ENCODE measurements around a stretch of chr11.

GRCh38 chr11:111942841-111943305 lies 5.7 kb downstream of the DIXDC1 start:
- PRO-cap, result no peak

- PRO-cap, result unidirectional peak, plus-strand start at chr11:111944441
Measured at GRCh38 chr11:111944000-111944634, 7.0 kb downstream of the DIXDC1 start.

- PRO-cap, result no peak
Measured at GRCh38 chr11:112084762-112085648, 1.6 kb downstream of the TIMM8B start.

DNA sequence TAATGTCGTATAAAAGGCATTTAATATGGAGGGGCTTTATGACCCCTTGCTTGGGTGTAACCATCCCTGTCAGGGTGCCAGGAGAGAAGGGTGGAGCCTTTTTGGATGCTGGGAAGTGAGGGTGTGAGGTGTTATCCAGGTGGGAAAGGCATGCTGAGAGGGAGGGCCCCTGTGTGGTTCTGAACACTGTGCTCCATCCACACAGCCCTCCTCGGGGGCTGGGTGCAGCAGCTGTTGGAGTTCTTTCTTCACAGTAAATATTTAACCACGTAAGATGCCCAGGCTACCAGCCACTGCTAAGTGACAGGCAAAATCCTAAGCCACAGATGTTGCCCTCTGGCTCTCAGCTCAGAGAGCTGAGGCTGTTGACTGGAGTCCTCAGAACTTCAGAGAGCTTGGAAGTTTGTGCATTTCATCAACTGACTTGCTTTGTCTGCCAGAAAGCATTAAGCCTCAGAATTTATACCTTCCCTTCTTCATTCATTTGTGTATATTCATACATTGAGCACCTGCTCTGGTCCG lies 35.1 kb downstream of the IL18 start:
- PRO-cap, result no peak

- PRO-cap, result no peak
Measured at GRCh38 chr11:112152823-112153430, 11.0 kb downstream of the IL18 start.

DNA sequence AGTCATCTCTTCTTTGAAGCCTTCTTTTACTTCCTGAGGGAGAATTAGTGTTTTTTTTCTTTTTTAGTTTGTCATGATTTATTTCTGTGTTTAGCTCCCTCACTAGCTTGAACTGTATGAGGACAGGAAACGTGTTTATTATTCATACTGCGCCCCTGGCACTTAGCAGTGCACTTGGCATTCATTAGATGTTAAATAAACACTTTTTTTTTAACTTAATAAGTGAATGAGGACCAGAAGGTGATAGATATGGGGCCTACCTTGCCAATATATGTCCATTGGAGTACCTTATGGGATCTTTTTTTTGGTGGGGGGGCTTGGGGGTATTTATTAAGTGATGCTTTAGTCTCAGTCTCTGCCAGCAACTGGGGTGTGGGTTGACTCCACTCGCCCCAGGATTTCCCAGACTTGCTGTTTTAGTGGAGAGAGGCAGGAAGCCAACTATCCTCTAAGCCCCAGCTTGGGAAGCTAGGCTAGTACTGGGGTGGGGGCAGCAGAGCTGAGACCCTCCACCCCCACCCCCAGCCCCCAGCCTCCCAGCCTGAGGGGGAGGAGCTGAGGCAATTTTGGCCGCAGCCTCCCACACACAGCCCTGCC lies 4.6 kb upstream of the PTS start:
- PRO-cap, result no peak

DNA sequence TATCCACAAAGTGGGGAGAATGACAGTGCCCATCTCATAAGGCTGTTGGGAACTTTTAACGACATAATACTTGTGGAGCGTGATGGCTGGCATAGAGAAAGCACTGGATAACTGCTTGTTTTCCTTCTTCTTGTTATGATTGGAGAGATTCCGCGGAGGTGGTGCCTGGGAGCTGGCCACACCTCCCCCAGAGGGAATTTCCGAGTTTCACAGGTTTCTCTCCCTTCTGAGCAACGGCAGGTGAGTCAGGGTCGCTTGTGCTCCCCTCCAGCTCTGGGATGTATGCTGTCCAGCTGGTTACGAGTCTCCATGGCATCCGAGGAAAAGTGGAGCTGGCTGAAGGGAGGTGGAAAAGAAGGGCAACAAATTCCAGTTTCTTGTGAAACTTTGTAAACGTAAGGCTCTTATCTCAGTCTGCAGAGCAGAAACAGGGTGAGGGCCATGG lies 9.9 kb upstream of the PLET1 start:
- PRO-cap, result no peak

GRCh38 chr11:112271099-112271372 lies 10.4 kb upstream of the PLET1 start:
- PRO-cap, result no peak

DNA sequence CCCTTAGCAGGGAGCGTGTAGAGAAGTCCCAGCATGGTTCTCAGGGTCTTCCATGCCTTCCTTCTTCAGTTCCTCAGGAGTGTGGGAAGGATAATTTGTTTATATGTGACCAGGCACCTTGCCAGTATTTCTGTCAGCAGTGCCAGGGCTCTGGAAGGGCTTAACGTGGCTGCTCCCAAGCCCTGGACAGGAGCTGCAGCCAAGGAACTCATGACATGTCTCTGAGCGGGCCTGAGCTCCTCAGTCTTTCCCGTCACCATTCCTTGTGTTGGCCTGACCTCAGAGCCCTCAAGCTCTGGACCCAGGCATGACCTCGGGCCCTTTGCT lies 264.0 kb upstream of the PLET1 start:
- PRO-cap, result no peak

DNA sequence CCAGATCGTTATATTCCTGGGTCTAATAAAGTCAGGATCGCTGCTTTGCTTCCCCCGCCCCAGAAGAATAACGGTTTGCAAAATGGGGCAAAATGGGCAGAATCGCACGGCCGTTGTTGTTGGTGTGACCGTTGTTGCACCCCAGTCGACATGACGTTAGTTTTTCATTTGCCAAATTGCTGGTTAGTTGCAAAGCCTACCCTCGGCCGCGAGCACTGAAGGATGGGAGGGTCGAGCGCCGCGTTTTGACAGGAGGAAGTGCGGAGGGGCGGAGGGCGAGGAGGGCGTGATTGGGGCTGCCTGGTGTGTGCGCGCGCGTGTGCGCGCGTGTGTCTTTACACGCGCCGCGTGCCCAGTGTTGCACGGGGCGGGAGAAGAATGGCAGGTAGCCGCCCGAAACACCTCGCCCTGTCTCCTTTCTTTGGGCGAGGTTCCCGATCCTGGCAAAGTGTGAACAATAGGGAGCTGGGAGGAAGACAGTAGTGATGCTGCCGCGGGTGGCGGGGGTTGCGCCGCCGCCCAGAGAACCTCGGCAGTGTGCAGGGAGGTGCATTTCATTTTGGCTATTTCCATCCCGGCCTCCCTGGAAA lies 1.0 kb downstream of the NCAM1 start:
- PRO-cap, result bidirectional peak, plus-strand start at position 363 of the sequence, minus-strand start at position 217 of the sequence

GRCh38 chr11:113133089-113133635 lies 171.9 kb downstream of the NCAM1 start:
- PRO-cap, result no peak

DNA sequence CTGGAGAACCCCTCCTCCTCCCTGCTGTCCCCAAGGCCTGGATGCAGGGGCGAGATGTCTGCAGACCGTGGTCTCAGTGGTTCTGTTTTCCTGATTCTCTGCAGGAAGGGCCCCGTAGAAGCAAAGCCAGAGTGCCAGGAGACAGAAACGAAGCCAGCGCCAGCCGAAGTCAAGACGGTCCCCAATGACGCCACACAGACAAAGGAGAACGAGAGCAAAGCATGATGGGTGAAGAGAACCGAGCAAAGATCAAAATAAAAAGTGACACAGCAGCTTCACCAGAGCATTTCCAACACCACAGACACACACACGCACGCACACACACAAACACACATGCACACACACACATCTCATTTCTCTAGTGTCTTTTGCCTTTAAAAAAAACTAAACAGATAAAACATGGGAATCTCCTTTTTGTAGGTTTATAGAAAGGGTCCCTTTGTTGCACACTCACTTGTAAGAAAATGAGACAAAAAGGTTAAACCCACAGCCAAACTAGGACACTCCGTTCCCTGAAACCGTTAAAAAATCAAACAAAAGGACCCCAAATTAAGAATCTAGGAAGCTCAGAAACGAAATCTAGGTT lies 39.1 kb upstream of the TTC12 start:
- PRO-cap, result no peak

GRCh38 chr11:113505034-113505480 lies 29.9 kb upstream of the DRD2 start:
- PRO-cap, result no peak

- PRO-cap, result no peak
Measured at GRCh38 chr11:114058330-114059234, 929 bp upstream of the ZBTB16 start.

- PRO-cap, result no peak
Measured at GRCh38 chr11:114063058-114063747, 3.7 kb downstream of the ZBTB16 start.

- PRO-cap, result no peak
Measured at GRCh38 chr11:114147108-114147935, 87.8 kb downstream of the ZBTB16 start.

GRCh38 chr11:114150894-114151161 lies 91.3 kb downstream of the ZBTB16 start:
- PRO-cap, result no peak

- PRO-cap, result no peak
Measured at GRCh38 chr11:114153124-114153852, 93.8 kb downstream of the ZBTB16 start.

GRCh38 chr11:114162711-114163840 lies 103.6 kb downstream of the ZBTB16 start:
- PRO-cap, result bidirectional peak, plus-strand start at chr11:114162974, minus-strand start at chr11:114162862

DNA sequence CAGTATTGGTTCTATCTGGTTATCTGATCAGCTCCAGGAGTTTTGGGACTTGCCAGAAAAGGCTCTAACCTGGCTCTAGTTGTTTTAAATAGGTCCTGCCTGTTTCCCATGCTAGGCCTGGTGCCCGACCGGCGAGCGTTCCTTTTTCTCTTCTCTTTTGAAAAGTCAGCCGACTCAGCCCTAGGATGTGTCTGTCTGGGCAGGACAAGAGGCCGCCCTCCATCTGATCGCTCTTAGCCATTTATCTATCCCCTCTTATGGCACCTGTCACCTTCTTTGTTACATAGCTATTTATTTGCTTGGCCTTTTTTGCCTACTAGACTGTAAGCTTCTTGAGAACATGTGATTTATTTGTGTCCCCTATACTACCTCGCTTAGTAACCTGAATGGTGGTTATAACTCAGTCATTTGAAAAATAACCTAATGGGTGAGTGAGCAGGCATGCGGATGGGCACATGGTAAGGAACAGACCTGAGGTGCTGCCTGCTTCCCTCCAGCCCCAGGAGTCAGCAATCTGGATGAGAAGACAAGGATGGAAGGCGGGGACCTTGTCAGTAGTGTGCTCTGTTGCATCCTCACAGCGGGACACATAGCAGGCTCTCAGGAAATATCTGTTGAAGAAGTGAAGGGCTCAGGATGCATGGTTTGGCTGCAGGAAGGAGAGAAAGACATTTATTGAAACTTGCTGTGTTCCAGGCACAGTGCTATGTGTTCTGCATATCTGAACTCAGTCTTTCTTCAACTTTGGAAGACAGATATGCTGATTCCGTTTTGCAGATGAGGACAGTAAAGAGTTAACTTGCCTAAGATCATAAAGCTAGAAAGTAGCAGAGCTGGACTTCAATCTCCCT lies 108.5 kb downstream of the ZBTB16 start:
- PRO-cap, result no peak